ENCODE data around the gene ADAM29.

GRCh38 chr4:174198902-174199549 lies 84.4 kb downstream of the FBXO8 start:
- PRO-cap, result no peak
- RAMPAGE, long total RNA, result no peak

DNA sequence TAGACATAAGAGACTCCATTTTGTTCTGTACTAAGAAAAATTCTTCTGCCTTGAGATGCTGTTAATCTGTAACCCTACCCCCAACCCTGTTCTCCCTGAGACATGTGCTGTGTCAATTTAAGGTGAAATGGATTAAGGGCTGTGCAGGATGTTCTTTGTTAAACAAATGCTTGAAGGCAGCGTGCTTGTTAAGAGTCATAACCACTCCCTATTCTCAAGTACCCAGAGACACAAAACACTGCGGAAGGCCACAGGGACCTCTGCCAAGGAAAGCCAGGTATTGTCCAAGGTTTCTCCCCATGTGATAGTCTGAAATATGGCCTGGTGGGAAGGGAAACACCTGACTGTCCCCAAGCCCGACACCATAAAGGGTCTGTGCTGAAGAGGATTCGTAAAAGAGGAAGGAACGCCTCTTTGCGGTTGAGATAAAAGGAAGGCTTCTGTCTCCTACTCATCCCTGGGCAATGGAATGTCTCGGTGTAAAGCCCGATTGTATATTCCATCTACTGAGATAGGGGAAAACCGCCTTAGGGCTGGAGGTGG lies 117.2 kb downstream of the CEP44 start:
- PRO-cap, result no peak
- RAMPAGE, long total RNA, result no peak

GRCh38 chr4:174778396-174778745 lies 50.7 kb downstream of the GLRA3 start:
- PRO-cap, result no peak
- RAMPAGE, long total RNA, result no peak

DNA sequence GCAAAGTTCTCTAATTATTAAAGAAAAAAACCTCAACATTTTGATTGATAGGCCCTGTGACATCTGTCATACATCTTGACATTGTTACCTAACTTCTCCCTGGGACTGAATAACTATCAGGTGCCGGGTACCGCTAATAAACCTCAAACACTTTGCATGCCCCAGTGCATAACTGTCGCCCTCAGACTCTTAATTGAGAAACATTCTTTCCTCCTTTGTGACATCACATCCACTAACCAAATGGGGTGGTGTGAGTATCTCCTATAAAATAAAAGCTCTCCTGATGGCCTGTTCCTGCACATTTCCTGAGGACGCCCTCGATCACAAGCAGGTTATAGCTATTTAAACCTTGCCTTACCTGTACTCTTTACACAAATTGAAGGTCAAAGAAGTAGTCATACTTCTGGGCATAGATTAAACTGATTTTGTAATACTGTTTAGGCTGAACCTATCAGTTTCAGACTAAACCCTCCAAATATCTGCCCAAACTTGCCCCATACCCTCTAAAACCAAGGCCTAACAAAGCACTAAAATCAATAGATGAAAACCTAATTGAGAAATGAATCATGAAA lies at the start of gene ADAM29:
Gene ADAM29 (plus strand): TSS at position 218 of the 572 bp plus-strand sequence.
- PRO-cap, result no peak
- RAMPAGE, long total RNA, result no peak

- PRO-cap, result no peak
- RAMPAGE, long total RNA, result no peak
These were observed 173.0 kb downstream of the SPCS3 start for GRCh38 chr4:176492571-176493408.

DNA sequence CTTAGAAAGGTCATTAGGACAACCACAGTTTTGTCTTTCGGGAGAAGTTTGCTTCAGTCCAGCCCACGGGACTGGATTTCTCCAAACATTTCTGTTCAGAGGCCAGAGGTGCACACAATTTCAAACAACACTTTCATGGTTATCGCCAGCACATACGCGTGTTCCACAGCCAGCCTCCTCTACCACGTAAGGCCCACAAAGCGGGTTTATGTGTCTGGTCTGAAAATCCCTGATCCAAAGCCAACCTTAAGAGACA lies 65.9 kb downstream of the VEGFC start:
- PRO-cap, result no peak
- RAMPAGE, long total RNA, result no peak

DNA sequence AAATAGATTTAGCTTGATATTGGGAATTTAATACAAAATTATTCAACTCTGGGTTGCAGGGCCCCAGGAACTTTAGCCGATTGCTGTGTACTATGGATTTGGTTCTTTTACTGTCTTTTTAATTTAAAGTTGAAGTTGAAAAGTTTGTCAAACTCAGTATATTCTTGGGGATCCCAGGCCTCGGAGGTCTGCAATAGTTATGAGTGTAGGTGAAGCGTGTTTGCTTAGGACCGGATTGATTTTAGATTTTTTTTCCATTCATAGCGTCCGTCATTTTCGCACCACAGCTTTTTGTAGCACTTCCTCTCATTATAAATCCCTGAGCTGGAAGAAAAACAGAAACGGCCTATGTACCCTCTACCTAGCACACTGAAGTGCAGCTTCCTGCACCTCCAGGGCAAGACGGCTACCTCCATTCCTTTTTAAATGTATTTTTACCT lies 433 bp upstream of the AGA start:
- PRO-cap, result no peak
- RAMPAGE, long total RNA, result no peak

- PRO-cap, result no peak
- RAMPAGE, long total RNA, result no peak
These were observed 1416.2 kb upstream of the TENM3 start for GRCh38 chr4:180826999-180827472.

- PRO-cap, result no peak
- RAMPAGE, long total RNA, result no peak
These were observed 99.3 kb upstream of the TENM3 start for GRCh38 chr4:182143622-182144625.

- PRO-cap, result no peak
- RAMPAGE, long total RNA, result no peak
These were observed 144.1 kb downstream of the TENM3 start for GRCh38 chr4:182387443-182387642.

GRCh38 chr4:182458368-182458777 lies 215.2 kb downstream of the TENM3 start:
- PRO-cap, result no peak
- RAMPAGE, long total RNA, result no peak

GRCh38 chr4:182555831-182556563 lies 312.8 kb downstream of the TENM3 start:
- PRO-cap, result no peak
- RAMPAGE, long total RNA, result no peak

- PRO-cap, result no peak
- RAMPAGE, long total RNA, result no peak
These were observed 317.1 kb downstream of the TENM3 start for GRCh38 chr4:182560162-182560827.

GRCh38 chr4:183097609-183098724 lies 1.1 kb upstream of the WWC2 start:
- PRO-cap, result no peak
- RAMPAGE, long total RNA, result no peak

DNA sequence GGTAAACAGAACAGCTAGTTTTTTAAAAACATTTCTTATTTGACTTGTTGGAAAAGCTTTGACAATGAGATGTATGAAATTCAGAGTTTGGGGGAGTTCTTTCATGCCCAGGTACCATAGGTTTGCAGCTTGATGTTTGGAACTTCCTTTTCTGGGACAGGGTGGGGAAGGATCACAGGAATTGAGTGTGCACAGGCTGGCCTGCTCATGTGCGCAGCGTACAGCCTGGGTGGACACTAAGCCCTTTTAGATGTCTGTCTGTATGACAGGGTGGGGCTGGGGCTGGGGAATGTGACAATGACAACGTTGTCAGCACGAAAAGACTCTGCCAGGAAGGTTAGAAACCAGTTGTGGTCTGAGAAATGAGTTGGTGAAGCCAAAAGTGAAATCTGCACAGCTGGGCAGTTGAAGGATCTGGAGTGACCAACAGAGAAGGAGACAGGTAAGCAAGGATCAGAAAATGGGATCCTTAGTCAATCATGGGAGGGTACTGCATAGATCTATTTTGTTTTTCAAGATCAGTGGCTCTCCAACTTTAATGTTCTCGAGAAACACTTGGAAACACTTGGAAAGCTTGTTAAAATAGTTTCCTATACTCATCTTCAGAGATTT lies 47.5 kb downstream of the WWC2 start:
- PRO-cap, result no peak
- RAMPAGE, long total RNA, result no peak

DNA sequence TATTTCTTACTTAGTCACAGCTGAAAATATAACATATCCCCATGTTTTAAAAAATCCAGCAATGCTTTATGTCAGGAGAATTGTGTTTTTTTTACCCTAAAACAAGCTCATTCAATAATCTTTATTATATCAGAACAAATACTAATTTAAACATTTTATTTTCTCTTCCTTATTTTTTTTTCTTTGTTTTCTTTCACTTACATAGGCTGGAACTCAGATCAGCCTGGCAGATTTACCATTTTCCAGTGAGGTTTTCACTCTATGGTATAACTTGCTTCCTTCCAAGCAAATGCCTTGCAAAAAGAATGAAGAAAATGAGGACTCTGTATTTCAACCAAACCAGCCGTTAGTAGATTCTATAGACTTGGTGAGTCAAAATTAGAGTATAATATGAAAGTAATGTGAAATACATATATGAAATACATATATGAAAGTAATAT lies 49.2 kb downstream of the CLDN22 start:
- PRO-cap, result no peak
- RAMPAGE, long total RNA, result no peak

- PRO-cap, result no peak
- RAMPAGE, long total RNA, result no peak
These were observed 34.5 kb upstream of the CDKN2AIP start for GRCh38 chr4:183409950-183410412.

DNA sequence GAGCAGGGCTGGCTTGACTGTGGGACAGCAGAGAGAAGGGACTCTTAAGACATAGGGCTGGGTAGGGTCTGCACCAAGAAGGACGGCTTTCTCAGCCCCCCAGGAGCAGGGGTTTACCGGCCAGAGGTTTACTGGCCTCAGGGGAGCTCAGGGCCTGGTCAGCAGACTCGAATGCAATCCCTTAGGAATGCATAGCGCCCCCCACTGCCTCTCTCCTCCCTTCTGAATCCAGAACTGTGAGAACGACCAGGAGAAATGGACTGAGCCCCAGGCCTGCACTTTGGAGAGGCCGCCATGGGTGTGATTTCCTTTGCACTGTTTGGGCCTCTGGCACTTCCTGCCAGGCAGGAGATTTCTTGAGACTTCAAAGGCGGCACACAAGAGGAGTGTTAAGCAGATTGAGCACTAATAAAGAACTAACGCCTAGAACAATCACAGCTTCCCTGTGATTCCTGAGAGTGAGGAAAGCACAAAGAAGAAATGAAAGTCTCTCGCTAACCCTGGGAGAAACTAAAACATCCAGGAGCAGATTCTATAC lies 13.8 kb upstream of the CDKN2AIP start:
- PRO-cap, result no peak
- RAMPAGE, long total RNA, result no peak

DNA sequence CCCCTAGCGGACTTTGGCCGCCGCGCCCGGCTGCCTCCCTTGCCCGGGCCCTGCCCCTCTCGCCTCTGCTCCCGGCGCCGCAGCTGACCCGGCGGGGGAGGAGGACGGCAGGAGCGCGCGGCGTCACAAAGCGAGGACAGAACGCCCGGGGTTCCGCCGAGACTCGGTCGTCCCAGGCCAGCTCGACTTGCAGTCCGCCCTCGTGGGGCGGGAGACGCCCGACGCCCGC lies 277 bp upstream of the CDKN2AIP start:
- PRO-cap, result no peak
- RAMPAGE, long total RNA, result no peak

DNA sequence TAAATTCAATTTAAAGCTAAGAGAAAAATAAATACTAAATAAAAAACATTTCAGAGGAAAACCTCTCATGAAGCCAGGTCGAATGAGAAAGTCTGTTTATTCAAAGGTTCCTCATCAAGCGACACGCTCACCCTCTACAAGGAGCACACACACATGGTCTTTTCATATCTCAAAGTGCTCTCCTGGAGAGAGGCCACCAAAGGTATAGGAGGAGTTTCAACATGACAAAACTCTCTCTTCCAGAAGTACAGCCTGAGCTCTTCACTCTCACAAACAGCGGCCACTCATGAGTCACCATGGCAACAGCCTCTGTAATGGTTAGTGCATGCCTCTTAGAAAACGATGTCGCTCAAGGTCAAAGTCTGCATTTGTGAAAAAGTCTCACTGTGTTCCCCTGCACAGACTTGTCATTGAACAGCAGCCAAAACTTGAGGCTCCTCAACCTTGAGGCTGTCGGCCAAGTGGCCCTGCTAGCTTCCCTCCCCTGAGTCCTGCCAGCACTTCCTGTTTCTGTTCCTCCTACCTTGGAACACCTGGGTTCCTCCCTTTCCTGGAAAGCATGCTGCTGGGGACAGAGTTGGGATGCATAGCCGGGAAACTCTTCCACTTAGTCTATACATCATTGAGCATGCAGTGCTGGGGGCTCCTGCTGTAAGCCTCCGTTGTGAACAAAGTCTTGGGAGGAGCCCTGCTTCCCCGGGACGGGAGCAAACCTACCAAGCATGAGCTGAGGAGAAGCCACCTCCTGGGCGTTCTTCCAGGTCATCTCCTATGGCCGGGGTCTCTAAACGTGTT lies 66.5 kb downstream of the ING2 start:
- PRO-cap, result no peak
- RAMPAGE, long total RNA, result no peak

Data from Karpas-422 (cell line).